Temporal lobe (tissue), 2 donors: ENCODE results near the genes CCDC89 and CCDC83.

GRCh38 chr11:83167260-83168071 is 10.5 kb downstream of the PCF11 start:
- RAMPAGE, long total RNA: no peak

DNA sequence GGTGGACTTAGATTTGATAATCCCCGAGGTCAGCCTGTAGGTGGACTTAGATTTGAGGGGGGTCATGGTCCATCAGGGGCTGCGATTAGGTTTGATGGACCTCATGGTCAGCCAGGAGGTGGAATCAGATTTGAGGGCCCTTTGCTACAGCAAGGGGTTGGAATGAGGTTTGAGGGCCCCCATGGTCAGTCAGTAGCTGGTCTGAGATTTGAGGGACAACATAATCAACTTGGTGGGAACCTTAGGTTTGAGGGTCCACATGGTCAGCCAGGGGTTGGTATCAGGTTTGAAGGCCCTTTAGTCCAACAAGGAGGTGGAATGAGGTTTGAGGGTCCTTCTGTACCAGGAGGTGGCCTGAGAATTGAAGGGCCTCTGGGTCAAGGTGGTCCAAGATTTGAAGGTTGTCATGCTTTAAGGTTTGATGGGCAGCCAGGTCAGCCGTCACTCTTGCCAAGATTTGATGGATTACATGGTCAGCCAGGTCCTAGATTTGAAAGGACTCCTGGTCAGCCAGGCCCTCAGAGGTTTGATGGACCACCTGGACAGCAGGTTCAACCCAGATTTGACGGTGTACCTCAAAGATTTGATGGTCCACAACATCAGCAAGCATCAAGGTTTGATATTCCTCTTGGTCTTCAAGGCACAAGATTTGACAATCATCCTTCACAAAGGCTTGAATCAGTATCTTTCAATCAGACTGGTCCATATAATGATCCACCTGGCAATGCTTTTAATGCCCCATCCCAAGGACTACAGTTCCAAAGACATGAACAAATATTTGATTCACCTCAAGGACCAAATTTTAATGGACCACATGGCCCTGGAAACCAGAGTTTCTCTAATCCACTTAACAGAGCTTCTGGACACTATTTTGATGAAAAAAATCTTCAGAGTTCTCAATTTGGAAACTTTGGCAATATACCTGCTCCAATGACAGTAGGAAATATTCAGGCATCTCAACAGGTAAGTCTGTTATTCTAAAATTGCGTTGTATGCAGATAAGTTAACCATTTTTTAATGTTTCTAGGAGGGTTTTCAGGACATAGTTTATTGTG is 12.4 kb downstream of the PCF11 start:
- RAMPAGE, long total RNA: no peak

GRCh38 chr11:83176831-83177417 is 16.6 kb upstream of the ANKRD42 start:
- RAMPAGE, long total RNA: no peak

DNA sequence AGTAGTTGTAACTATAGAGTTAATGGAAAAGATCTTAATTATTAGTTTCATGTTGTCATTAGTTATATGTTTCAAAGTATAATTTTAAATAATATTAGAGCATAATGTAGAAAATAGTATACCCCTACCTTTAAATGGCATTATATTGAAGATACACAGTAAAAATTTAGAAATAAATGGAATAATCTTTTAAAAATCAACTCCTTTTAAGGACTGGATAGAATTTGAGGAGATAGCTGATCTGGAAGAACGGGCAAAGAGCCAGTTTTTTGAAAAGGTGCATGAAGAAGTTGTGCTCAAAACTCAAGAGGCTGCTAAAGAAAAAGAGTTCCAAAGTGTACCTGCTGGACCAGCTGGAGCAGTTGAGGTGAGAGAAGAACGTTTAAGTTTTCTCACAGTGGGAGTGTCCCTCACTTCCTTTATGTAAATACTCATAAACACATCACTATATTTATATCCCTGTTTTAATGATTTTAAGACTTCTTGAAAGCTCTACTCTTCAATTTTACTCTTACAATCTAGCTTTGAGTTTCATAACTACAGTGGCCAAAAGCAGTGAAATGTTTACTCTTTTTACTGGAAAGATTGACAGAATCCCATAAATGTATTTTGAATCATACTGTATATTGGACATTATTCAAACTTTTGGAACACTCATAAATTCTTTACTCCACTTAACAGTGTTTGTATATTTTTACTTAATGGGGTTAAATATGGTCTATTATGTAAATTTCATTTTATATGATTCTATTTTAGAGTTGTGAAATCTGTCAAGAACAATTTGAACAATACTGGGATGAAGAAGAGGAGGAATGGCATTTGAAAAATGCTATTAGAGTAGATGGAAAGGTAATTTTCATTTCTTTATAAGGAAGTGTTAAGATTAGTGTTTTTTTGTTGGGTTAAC is 11.6 kb upstream of the ANKRD42 start:
- RAMPAGE, long total RNA: no peak

- RAMPAGE, long total RNA: no peak
These were observed 778 bp downstream of the ANKRD42 start for GRCh38 chr11:83193943-83195037.

- RAMPAGE, long total RNA: no peak
These were observed 29.8 kb downstream of the CCDC90B start for GRCh38 chr11:83256351-83256879.

GRCh38 chr11:84019587-84019897 is 733.4 kb upstream of the CCDC90B start:
- RAMPAGE, long total RNA: no peak

GRCh38 chr11:85685473-85686306 is at the start of gene CCDC89:
TSS of gene CCDC89 (minus strand) at chr11:85686195.
- RAMPAGE, long total RNA: no peak

DNA sequence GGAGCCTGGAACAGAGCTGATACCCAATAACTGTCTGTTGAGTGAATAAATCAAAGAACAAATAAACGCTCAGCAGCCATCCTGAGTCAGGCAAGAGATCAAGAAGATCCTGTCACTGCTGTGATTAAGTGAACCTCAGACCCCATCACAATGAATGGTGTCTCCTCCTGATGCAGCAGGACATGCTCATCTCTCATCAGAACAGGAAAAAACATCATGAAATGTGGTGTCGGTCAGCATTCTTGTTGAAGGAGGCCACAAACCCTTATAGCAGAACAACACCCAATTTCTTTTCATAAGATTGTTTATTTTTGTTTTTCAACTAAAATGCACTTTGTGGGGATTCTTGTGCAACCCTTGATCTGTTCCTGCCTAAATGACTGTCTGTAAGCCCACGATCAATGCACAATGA is 60.3 kb downstream of the SYTL2 start:
- RAMPAGE, long total RNA: no peak

GRCh38 chr11:85774278-85774509 is 36.7 kb downstream of the SYTL2 start:
- RAMPAGE, long total RNA: no peak

DNA sequence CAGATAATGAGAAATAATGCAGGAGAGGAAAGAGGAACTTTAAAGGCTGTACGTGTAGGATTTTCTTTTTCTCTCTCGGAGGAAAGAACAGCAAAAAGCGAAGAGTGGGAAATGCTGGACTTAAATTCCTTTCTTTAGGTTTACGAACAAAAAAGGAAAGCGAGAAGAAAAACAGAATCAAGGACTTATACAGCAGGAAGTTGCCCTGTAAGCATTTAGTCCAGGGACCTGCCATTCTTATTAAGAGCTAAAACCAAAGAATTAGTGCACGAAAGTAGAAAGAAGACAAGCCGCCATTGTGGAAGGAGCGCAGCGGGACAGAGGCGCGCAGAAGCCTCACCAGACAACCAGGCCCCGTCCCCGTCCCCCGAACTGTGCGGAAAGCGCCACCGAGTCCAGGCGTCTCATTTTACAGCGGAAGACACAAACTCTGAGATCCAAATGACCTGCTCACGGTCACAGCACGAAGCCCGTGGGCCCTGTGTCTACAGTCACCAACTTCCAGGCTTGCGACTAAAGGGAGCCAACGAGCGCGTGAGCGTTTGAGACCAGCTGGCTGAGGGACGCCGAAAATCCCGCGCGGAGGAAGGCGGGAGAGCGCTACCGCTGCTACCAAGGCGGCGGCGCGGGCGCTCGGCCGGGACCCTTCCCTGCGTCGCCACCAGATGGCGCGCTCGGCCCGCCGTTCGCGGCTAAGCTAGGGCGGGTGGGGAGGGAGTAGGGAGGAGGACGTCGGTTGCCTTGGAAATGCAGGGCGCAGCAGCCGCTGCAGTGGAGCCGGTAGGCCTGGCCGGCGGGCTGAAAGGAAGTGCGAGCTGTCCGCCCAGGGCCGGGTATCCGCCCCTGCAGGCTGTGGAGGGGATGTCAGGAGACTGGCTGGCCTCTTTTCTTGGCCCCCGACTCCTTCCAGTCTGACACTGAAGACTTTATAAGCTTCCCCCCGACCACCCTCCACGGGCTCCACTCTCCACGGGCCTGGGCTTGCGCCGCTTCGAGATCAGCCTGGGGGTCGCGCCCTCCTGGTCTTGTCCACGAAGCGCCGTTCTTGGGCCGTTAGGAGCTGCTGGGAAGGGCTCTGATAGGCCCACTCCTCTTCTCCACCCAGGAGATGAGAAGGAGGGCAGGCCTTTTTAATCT is at the start of gene CCDC83:
Gene CCDC83, plus strand, starts transcription at position 1,028 of the 1,137 bp plus-strand sequence.
- RAMPAGE, long total RNA: no peak

DNA sequence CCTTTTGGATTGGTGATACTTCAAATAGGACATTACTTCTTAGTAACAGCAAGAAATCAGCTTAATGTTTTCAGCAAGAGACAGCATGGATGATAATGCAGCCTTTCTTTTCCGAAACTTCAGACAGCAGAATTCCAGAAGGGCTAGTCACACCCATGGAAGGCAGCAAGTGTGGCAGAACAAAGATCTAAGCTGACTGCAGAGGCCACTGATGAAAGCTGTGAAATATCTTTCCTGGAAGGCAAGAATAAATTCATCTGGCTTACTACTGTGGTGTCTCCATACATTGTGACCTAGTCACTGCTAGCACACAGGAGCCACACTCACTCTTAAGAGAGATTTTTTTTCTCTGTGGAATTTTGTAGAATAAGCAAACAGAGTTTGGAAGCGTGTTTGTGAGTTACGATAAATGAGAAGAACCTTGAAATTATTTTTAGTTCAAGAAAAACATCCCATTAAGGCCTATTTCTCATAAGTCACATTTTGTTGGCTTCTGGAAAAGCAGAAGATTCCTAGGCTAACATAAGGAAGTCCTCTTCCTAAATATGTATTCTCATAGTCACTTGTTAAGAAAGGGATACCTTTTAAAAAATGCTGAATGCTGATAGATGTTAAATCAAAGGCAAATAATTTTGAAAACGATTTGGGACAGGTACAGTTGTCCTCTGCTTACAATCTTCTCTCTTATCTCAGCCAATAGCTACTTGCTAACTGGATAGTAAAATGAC is 100.6 kb downstream of the CCDC83 start:
- RAMPAGE, long total RNA: no peak

DNA sequence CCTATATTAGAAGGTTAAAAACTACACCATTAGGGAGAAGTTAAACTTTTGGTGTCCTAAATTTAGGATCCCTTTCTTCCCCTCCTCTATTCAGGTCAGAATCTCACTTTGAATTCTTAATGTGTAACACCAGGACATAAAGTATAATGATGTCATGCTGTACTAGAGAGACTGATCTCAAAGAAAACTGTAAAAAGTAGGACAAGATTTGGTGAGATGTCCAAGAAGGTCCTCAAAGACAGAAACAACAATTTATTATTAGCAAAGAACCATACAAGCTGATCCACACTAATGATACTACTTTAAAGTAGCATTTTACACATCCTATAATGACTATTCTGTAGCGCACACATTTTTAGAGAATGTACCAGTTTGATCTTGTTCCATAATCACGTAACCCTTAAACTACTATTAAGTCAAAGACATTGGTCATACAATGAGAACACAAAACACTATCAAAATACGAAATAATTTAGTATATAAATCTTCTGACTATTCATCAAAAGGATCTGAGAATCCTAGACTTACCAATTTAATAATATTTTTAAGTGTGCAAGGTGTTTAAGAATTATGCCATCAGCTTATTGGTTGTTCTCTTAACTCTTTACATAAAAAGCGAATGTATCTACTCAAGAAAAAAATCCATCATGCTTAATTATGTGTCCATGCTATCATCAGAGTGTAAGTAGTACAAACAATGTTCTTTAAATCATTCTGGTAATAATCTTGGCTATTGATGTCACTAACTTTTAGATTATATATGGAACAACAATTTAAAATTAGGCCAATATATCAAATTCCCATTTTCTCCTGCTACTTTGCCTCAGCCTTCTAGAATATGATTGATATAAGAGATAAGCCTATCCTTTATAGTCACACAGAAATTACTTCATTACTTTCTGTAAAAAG is 83.6 kb downstream of the PICALM start:
- RAMPAGE, long total RNA: no peak

DNA sequence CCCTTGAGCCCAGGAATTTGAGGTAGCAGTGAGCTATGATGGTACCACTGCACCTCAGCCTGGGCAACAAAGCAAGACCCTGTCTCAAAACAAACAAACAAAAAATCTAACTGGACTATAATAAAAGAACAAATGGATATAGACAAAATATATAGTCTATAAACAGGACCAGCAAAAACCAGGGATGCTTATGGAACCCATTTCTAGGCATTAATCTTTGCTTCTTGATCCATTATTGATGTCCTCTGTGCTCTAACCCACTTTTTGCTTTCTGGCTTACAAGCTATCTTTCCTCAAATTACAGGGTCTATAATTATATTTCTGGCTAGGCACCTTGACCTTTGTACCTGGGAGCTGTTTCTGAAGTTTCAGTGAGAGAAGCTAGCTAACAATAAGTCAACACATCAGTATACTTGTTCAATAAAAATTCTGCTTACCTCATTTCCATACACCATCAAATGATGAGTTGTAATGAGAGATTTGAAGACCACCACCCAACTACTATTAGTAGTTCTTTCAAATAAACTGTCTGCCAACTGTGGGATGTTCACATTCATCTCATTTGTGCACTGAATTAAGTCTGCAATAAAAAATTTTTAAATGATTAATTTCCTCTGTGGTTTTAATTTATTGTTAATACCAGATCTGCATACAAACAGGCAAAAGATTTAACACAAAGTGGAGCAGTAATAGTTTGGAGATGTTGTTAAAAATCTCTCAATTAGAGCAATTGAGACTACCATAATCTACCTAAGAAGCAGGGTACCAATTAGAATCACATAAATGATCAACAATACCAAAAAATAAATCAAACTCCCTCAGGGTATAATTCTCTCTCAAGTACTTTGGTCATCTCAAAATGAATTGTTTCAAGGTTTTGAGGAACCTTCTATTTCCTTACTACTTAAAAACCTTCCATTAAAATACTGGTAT is 37.6 kb downstream of the PICALM start:
- RAMPAGE, long total RNA: no peak

- RAMPAGE, long total RNA: no peak
These were observed 82.9 kb upstream of the PICALM start for GRCh38 chr11:86151844-86152078.

DNA sequence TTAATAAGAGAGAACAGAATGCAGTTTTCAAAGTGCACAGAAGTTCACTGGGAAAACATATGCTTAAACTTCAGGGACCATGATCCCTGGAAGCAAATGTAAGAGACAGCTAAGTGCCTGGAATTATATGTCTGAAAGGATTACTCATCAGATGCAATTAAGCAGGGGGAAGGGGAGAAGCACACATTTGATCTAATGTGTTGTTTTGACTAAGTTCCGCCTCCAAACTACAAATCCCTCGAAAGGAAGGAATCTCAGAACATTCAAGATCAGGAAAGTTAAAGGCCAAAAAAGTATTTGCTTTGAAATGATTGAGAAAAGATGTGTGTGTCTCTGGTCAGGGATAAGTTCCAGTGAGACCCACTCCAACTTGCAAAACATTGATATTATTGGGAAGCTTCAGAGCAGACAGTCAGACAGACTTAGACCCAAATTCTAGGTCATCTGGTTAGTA is 150.0 kb downstream of the CCDC81 start:
- RAMPAGE, long total RNA: no peak

DNA sequence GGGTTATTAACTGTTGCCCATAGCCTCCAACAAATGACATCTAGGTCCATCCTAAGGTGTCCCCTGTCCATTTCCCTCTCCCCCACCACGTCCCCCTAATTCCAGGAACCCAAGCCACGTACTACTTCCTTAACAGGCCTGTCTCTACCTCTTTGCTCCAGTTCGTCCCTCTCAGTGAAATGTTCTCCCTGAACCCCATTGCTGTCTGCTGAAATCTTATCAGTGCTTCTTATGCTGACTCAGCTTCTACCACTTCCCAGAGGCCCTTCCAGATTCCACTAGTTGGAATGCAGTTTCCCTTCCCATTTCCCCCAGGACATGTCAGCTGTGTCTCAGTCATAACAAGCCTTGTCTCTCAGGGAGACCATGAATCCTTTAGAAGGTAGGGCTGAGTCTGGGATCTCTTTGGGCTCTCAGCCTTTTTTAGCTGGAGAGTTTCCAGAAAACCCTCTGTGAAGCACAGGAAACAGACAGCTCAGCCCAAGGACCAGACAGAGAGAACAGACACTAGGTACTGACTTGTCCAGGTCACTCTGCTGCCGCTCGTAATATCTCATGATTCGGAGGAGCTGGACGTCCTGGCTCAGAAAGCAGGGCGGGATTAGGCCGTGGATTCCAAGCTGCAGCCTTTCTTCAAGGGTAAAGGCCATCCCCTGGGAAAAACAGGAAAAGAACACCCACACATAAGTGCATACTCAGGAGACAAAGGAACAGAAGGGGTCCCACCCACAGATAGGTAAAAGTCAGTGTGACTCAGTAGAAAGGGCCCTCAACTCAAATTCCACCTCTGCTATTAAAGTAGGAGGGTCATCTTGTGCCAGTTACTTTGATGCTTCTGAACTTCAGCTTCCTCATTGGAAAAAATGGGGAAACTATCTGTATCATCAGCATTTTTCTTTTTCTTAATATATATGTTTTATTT is 184.7 kb downstream of the CCDC81 start:
- RAMPAGE, long total RNA: no peak

GRCh38 chr11:86740614-86741042 is 59.7 kb upstream of the PRSS23 start:
- RAMPAGE, long total RNA: no peak

DNA sequence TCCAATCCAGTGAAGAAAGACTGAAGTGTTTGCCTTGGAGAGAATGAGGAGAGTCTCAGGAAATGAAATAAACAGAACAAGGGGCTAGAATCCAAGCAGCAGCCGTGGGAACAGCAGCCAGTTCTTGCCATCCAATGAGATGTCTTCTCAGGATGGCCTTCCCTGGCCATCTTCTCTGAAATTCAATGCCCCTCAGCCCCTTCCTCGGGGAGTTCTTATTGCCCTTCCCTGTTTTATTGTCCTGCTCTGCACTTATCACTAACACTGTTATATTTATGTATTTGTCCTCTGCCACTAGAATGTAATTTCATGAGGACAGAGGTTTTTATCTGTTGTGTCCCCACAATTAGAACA is 14.7 kb downstream of the PRSS23 start:
- RAMPAGE, long total RNA: no peak

- RAMPAGE, long total RNA: no peak
These were observed 33.5 kb downstream of the FZD4 start for GRCh38 chr11:86921599-86922280.